Mesenteric fat pad (tissue), 1 donor: Measurements from ENCODE around the genes ZFC3H1 and TRHDE.

DNA sequence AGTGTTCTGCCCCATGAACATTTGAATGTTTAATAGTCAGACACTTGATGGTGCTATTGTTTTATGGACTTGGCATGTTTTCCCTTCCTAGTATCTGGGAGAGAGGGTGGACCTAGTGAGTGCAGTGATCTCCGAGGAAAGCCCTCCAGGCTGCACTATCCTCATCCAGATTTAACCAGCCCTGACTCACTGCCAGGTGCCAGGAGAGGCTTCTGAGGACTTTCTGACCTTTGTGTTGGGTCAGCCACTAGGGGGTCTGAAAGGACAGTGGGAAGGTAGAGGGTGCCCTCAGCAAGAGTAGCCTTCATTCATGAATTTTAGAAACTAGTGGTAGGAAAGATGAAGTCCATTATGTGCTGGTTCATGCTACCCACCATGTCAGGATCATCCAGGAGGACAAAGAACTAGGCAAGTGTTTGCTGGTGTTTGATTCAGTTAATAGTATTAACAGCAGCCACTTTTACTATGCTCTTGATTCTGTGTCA is 24.2 kb downstream of the ZFC3H1 start:
- PRO-cap: no peak

- PRO-cap: bidirectional peak, plus-strand start at chr12:71664025, minus-strand start at chr12:71663833
Observed at GRCh38 chr12:71663692-71663916, at the start of gene ZFC3H1. Gene ZFC3H1 (minus strand): TSS chr12:71663848.

DNA sequence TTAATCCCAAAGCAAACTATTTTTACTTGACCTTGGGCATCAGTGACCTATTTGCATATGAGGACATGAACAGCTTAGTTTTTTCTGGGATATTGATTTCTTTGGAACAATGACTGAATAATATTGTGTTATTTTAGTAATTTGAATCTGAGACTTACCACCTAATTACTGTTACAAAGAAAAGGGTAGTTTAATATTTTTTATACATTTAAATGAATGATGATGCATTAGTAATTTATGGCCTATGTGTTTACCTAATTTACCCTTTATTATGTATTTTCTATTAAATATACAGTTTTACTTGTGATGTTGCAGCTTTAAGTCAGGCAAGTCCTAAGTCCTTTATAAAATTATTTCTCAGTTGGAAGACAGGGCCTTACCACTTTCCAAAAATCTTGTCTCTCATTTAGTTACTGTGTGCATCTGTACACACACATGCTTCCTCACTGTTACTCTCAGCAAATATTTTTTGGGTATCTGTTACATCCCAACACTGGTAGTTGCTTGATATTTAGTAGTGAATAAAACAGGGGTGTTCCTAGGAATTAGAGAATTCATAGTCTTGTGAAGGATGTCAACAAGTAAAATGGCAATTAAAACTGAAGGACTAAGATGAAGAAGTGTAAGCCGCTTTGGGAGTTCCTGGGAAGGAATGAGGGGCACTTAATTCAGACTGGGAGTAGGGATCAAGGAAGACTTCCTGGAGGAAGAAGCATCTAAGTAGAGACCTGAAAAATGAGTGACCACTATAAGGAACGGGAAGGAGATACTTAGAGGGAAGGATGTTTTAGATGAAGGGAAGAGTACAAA is 45.7 kb downstream of the TBC1D15 start:
- PRO-cap: no peak

DNA sequence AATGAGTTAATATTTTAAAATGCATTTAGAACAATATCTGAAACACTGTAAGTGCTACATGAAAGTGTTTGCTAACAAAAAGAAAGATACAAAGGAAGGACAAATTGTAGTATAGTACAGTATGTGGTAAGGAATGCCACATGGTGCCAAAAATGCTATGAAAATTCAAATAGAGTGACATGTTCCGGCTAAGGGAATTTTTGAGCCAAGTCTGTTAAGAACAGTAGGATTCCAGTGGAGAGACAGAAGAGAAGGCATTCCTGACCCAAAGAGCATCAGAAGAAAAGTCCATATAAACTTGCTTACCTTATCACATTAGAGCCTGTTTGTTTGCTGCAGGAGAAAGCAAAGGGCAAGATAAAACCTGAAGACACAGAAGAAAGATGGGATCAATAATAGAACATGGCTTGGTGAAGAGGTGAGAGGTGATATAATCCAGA is 148.4 kb downstream of the TPH2 start:
- PRO-cap: no peak

GRCh38 chr12:72271149-72272000 is 795 bp upstream of the TRHDE start:
- PRO-cap: no peak

DNA sequence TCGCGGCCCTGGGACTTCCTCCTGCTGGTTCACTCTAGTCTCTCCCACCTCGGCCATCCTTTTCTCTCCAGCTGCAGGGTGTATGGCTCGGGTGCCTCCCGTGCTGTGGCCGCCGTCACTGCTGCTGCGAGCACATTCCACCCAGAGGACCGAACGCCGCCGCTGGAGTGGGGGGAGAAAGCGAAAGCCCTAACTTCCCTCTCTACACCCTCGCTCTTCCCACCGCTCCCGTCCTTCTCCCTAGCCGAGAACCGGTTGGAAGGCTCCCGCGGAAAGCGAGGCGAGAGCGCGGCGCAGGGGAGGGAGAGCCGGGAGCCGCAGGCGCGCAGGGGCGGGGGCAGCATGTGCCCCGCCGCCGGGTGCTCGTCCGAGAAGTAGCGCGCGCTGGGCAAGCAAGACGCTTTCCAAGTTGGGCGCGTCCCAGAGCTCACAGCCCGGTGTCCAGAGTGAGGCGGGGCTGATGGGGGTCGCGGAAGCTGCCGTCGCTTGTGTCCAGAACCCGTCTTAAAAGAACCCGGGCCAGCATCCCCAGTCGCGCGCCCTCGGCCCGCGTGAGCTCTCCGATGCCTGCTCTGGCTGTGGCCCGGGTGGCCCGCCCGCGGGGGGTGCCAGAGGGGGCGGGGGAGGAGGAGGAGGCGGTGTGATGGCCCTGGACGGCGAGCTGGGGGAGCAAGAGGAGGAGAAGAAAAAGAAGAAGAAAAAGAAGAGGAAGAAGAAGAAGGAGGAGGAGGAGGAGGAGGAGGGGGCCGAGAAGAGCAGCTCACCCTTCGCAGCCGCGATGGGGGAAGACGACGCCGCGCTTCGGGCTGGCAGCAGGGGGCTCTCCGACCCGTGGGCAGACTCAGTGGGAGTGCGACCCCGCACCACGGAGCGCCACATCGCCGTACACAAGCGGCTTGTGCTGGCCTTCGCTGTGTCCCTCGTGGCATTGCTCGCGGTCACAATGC is at the start of gene TRHDE:
TRHDE (plus strand) TSS at position 370 of the 947 bp plus-strand sequence.
- PRO-cap: no peak

GRCh38 chr12:72273282-72273895 is 1.2 kb downstream of the TRHDE start:
- PRO-cap: no peak

- PRO-cap: no peak
Observed at GRCh38 chr12:72274821-72275461, 2.8 kb downstream of the TRHDE start.

- PRO-cap: no peak
Observed at GRCh38 chr12:73725083-73725412, 812.6 kb upstream of the ATXN7L3B start.

DNA sequence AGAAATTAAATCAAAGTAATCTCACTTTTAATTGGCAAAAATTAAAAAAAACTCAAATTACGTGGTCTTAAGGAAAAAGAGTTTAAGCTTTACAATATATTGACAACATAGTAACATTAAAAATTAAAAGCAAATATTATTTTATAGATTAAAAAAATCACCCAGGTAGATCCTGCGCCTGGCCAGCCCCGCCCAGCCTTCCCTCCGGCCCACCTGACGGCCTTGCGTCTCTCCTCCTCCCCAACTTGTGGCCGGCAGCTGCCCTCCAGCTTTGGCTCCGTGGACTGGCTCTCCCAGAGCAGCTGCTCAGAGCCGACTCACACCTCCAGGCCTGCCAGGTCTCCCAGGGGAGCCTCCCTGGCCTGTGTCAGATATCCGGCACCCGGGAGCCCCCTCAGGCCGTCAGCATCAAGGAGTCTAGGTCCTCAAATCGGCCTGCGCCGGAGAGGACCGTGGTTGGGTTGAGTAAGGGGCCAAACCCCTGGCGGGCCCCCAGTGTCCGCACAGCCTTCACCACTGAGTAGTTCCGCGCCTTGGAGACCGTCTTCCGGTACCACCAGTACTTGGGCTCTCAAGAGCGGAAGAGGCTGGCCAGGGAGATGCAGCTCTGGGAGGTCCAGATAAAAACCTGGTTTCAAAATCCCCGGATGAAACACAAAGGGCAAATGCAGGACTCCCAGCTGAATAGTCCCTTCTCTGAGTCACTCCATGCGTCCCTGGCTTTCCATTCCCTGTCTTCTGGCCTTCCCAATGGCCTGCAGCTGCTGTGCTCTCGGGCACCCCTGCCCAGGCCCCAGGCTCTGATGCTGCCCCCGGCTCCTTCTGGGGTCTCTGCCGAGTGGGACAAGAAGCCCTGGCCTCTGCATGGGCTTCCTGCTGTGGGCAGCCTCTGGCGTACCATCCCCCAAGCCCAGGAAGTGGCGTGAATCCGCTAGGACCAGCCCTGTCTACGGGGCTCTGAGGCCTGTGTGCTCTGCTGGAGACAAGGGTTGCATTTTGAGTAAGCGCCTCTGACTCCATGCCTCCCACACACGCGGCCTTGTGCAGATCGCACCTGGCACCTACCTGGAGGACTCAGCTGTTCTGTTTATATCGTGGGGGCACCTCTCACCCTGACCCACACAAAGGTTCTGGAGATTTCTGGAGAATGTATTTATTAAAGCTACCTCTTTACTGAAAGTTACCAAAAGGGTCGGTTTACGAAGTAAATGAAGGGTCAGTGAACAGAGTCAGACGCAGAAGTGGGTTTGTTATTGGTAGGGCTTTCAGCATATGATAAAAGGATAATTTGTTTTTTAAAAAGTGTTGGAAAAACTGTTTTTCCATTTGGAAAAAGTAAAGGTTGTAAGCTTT is 245.1 kb upstream of the ATXN7L3B start:
- PRO-cap: no peak

DNA sequence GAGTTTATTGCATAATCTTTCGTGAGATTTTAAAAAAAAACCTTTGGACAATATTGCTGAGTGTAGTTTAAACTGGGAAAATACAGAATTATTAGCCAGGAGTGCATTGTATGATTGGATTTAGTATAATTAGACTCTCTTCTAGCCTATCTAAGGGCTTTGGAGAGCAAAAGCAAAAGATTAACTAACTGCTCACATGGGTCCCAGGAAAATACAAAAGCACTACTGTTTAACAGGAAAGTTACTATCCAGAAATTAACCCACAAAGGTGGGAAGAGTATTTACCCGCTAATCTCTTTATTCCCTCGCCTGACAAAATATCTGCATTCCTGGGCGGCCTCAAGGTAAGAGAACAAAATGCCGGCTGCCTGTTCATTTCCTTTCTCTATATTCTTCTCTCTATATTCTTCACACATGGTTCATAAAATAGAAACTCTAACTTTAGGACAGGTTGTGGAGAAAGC is 309.6 kb downstream of the ATXN7L3B start:
- PRO-cap: no peak

GRCh38 chr12:75640999-75641482 is 129.6 kb upstream of the KRR1 start:
- PRO-cap: no peak

DNA sequence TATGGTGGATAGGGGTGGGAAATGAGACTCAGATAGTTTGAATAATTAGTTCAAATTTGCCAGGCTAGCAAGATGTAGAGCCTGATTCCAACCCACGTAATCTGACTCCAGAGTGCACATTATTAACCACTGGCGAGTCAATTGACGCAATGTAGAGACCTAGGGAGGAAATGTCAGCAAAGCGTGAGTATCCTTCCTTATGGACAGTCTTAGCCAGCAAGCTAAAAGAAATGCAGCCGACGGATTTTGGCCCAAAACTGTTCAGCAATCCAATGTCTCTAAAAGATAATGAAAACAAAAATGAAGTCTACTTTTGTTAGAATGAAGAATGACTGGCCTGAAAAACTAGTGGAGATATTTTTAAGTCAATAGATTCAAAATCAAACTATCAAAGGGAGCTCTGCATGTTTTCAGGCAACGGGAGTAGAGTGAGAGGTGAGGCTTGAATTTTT is 193.3 kb upstream of the KRR1 start:
- PRO-cap: no peak

DNA sequence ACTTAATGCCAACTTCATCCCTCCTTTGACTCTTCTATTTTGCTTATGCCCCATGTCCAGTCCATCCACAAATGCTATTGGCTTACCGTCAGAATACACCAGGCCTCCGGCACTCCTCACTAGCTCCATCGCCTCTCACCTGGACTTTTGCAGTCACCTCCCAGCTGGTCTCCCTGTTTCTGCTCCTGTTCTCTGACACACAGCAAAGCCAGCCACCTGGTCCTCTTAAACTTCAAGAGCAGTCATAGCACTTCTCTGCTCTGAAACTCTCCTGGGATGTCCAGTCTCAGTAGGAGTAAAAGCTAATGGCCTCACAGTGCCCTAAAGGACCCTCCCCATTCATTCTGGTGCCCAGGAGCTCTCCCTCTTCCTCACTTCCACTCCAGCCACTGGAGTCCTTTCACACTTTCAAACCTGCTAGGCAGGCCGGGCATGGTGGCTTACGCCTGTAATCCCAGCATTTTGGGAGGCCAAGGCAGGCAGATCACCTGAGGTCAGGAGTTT is 100.8 kb downstream of the NAP1L1 start:
- PRO-cap: no peak

GRCh38 chr12:76028489-76028994 is 55.9 kb downstream of the NAP1L1 start:
- PRO-cap: no peak

- PRO-cap: no peak
Observed at GRCh38 chr12:76054737-76055510, 29.6 kb downstream of the NAP1L1 start.

DNA sequence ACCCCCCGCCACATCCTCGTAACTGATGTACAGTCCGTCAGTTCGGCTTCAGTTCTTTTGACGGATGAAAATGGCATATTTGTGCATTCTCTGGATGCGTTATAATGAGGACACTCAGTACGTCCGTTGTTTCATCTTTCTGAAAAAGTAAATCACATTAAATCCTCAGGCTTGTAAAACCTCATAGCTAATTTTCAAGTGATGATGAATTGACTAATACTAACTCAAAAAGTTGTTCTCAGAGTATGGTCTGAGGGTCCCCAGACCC is 756 bp upstream of the NAP1L1 start:
- PRO-cap: no peak

DNA sequence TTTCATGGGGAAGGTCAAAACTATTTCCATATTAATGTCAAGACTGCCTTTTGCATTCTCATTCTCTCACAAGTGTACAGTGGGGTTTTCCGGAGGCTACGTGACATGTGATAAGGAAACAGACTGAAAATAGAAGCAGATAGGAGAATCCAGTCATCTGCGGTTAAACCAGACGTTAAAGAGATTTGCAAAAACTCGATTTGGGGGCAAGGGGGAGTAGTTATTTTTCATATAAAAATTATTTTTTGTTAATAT is 1.0 kb upstream of the NAP1L1 start:
- PRO-cap: no peak

DNA sequence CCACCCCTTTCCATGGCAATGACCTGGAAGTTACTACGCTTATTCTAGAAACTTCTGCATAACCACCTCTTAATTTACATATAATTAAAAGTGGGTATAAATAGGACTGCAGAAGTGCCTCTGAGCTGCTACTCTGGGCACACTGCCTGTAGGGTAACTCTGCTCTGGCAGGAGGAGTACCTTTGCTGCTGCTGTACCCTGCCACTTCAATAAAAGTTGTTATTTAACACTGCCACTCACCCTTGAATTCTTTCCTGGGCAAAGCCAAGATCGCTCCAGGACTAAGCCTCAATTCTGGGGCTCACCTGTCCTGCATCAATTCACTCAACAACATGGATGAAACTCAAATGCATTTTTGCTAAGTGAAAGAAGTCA is 8.1 kb upstream of the NAP1L1 start:
- PRO-cap: no peak

- PRO-cap: no peak
Observed at GRCh38 chr12:76259547-76260360, 88.5 kb downstream of the BBS10 start.